Urinary bladder (tissue), 3 donors: ENCODE results near the genes APOL6 and APOL2.

GRCh38 chr22:35539768-35540562, 666 bp upstream of the RASD2 start:
- PRO-cap, result bidirectional peak, plus-strand start at chr22:35540064, minus-strand start at chr22:35539951; bidirectional peak, plus-strand start at chr22:35540494, minus-strand start at chr22:35540354
- RAMPAGE, long total RNA, result no peak

- PRO-cap, result no peak
- RAMPAGE, long total RNA, result no peak
Observed at GRCh38 chr22:35612759-35613504, 4.2 kb downstream of the MB start.

DNA sequence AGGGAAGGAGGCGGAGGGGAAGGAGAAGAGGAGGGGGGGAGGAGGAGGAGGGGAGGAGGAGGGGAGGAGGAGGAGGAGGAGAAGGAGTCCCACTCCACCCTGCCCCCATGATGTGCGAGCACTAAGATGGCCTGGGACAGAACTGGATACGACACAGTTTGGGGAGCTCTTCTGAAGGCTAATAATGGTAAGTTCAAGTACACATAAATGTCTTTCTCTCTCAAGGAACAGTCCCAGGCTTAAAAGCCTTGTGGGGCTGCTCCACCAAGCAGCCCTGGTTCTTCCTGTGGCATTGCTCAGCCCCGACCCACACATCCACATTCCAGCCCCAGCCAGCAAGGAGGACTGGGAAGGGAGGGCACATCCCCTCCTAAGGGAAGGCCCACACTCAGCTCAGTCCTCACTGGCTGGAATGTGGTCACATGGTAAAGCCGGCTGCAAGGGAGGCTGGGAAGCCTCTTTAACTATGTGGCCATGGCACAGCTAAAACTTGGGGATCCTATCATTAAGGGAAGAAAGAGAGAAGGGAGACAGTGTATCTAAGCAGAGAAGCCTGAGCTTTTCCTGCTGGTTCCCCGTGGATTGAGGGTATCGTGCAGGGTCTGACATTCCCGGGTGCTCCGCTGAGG, 13.3 kb upstream of the MB start:
- PRO-cap, result no peak
- RAMPAGE, long total RNA, result no peak

- PRO-cap, result bidirectional peak, plus-strand start at chr22:35648386, minus-strand start at chr22:35648311
- RAMPAGE, long total RNA, result no peak
Observed at GRCh38 chr22:35648026-35648828, at the start of gene APOL6. Gene APOL6 (plus strand): TSS chr22:35648446.

GRCh38 chr22:35660268-35660703, 12.0 kb downstream of the APOL6 start:
- PRO-cap, result no peak
- RAMPAGE, long total RNA, result no peak

GRCh38 chr22:35903848-35904780, 124.5 kb downstream of the RBFOX2 start:
- PRO-cap, result no peak
- RAMPAGE, long total RNA, result no peak

GRCh38 chr22:35973748-35974311, 54.8 kb downstream of the RBFOX2 start:
- PRO-cap, result bidirectional peak, plus-strand start at chr22:35974150, minus-strand start at chr22:35974130
- RAMPAGE, long total RNA, result no peak

DNA sequence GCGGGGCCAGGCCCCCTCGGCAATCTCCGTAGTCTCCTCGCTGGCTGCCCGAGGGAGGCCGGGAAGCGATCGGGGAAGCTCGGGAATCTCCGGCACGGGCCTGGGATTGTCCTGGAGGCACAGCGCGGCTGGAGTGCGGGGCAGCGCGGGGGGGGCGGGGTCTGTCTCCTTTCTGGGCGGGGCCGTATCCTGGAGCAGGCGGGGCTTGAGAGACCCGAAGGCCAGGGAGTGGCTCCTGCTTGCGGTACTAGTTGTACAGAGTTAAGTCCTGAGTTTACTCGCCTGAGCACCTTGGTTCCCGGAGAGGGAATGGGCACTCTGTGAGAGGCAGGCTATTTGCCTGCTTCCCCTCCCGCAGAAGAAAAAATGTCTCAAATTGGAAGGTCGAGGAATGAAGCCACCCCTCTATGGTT, 421 bp upstream of the RBFOX2 start:
- PRO-cap, result bidirectional peak, plus-strand start at position 217 of the sequence, minus-strand start outside the sequence
- RAMPAGE, long total RNA, result no peak

DNA sequence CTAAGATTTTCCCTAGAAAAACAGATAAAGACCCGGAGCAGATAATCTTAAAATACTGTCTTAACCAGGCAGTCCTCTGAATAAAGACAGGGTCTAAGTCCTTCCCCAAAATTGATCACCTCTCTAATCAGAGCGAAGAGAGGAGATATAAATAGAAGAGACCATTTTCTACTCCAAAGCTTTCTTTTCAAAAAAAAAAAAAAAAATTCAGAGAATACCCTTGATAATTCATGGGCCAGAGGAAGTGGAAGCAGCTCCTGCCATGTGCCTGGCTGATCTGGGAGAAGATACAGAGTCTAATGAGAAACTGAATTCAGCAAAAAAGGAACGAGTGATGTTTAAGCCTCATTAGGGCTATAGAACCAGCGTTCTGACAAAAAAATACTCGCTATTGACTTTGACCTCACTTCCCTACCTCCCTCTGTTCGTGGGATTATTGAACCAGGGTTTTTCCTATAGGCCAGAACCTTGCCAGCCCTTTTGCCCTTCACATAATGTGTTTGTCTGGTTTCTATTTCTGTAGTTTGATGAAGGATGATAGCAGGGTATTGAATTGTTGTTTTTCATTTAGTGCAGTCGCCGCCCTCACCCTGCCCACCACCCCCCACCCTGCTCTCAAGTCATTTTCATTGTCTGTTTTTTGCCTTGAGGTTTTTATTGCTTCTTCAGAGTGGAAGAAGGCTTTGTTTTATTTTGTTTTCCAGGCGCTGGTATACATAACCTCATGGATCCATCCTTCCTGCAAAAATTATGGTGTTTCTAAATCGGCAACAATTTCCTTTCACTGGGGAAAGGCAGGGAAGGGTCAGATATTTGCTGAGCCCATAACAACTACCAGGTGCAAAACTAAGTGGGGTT, 7.6 kb upstream of the RBFOX2 start:
- PRO-cap, result no peak
- RAMPAGE, long total RNA, result no peak

DNA sequence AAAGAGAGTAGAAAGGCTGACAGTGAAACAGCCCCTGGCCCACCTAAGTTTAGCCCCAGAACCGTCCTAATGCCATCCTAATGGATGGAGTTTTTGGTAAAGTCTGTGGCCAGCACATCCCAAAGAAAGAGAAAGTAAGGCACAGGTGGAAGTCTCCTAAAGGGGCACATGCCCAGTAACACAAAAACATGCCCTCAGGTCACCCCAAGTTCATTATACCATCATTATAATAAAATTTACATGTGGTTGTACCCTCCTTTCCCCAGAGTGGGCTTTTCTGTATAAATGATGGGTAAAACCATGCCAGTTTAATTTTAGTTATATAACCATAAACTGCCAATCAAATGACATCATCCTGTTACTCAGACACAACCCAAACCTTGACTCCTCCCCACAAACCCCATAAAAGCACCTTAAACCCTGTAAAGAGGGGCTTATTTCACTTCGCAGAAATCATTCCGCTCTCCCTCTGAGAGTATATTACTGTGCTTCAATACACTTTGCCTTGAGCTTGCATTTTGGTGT, 5.4 kb upstream of the APOL3 start:
- PRO-cap, result no peak
- RAMPAGE, long total RNA, result no peak

DNA sequence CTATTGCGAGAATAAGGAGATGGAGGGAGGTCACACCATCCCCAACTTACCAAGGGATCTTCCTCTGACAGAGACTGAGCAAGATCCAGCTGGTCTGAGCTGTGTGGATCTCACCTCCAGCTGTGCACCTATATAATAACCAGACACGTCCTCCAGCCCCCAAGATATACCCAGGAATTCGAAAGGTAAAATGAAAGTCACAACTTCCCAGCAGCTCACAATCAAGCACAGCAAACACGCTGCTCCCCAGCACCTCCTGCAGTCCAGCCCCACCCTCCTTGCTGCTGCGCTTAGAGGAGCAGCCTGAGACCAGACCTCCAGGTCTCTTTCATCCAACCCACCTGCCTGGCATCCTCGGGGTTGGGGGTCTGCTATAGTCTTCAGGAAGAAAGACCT, 3.0 kb upstream of the APOL4 start:
- PRO-cap, result no peak
- RAMPAGE, long total RNA, result no peak

DNA sequence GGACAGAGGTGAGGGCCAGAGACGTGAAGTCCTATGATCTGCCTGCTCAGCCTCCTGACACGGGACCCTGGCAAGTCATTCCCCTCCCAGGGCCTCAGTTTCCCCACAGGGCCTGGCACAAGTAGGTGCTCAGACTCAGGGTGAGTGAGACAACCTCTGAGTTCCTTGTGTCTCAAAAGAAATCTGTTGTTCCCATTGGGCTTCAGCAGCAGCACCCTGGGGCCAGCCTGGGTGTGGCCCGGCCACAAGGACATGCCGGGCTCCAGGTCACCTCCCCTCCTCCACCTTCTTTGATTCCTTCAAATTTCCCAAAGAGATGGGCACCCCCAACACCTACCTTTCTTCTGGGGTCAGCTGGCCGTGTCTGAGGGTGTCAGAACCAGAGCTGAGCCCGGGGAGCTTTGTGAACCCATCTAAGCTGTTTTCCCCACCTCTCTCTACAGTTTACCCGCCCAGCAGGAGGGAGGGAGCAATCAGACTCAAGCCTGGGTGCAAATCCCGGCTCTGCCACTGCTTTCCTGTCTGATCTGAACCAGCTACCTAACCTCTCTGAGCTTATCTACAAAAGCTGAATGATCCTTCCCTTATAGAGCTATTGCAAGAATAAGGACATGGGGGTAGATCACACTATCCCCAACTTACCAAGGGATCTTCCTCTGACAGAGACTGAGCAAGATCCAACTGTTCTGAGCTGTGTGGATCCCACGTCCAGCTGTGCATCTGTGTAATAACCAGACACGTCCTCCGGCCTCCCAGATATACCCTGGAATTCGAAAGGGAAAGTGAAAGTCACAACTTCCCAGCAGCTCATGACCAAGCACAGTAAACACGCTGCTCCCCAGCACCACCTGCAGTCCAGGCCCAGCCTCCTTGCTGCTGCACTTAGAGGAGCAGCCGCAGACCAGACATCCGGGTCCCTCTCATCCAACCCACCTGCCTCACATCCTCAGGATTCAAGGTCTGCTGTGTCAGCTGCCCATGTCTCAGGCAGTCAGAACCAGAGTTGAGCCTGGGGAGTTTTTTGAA, at the start of gene APOL2:
TSS of gene APOL2 (minus strand) at position 729 of the 1,026 bp plus-strand sequence.
- PRO-cap, result bidirectional peak, plus-strand start at position 885 of the sequence, minus-strand start at position 760 of the sequence
- RAMPAGE, long total RNA, result start-site peak on the minus strand centred at position 760 of the sequence, 68 bp wide, 273 and 207 reads in 2 replicates

- PRO-cap, result no peak
- RAMPAGE, long total RNA, result start-site peak on the minus strand at chr22:36281780-36281915, 130 and 170 reads in 2 replicates
Observed at GRCh38 chr22:36281461-36282182, 28.7 kb downstream of the APOL1 start.

- PRO-cap, result no peak
- RAMPAGE, long total RNA, result no peak
Observed at GRCh38 chr22:36291808-36292372, 39.0 kb downstream of the APOL1 start.

DNA sequence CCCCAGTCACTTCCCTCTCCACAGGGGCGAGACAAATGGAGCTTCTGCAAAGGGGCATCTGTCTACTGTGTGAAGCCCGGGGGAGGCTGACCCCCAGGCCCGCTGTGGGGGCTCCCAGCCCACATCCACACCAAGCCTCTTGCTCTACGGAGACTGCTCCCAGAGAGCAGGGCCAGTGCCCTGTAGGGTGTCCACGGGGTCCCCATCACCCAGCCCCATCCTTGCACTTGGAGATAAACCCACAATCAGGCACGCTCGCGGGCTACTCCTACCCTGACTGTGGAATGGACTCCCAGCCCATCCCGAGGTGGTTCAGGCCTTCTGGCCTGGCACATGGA, 39.4 kb downstream of the APOL1 start:
- PRO-cap, result no peak
- RAMPAGE, long total RNA, result no peak

DNA sequence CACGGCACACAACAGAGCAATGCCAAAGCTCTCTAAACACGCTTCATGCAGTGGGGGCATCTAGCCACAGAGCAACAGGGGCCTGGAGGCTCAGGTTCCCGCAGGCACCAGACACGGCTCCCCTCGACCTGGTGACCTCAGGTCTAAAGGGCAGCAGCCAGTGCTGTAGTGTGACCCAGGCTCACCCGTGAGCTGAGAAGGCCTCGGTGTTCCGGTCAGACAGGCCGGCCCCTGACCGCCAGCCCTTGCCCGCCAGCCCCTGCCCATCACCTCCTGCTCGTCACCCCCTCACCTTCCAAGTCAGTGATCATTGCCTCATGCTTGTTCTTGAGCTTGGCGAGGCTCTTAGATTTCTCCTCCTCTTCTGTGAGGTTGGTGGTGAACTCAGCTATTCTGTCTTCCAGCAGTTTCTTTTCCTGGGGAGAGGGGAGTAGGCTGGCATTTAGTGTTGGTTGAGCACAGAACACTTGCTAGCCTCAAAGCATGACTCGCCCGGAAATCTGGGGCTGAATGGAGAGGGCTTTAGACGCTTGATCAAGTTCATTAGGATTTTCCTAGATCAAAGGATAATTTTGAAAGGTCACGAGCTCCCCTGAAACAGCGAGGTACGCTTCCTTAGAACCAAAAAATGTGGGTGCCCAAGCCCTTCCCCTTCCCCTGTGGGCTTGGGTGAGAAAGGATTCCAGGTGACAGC, 45.8 kb downstream of the APOL1 start:
- PRO-cap, result no peak
- RAMPAGE, long total RNA, result no peak

DNA sequence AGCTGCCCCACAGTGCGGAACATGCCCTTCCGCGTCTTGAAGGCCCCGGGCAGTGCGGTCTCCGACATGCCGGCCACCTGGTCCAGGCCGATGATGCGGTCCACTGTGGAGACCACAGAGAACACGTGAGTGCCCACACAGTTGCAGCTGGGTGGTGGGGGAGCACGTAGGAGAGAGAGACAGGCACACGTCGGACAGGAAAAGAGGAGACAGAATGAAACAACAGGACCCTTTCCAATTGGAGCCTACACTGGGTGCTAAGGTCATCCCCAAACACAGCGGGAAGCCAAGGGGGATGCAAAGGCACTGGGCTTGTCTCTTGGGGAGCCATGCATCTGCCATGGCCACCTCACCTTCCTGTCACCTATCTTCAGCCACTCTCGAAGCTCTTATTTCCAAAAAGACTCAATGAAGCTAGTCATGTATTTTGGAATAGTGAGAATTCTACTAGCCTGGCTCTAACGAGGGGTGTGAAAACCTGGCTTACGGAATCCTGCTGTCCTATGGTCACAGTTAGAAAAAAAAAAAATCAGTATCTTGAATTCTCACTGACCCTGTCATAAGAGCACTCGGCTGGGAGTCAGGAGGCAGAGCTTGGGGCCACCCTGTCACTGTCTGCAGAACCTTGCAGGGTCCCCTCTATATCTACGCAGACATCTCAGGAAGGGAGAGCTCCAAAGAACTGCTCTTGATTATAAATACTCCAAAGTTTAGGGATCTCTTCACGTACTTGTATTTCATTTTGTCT, 53.7 kb downstream of the APOL1 start:
- PRO-cap, result no peak
- RAMPAGE, long total RNA, result no peak

DNA sequence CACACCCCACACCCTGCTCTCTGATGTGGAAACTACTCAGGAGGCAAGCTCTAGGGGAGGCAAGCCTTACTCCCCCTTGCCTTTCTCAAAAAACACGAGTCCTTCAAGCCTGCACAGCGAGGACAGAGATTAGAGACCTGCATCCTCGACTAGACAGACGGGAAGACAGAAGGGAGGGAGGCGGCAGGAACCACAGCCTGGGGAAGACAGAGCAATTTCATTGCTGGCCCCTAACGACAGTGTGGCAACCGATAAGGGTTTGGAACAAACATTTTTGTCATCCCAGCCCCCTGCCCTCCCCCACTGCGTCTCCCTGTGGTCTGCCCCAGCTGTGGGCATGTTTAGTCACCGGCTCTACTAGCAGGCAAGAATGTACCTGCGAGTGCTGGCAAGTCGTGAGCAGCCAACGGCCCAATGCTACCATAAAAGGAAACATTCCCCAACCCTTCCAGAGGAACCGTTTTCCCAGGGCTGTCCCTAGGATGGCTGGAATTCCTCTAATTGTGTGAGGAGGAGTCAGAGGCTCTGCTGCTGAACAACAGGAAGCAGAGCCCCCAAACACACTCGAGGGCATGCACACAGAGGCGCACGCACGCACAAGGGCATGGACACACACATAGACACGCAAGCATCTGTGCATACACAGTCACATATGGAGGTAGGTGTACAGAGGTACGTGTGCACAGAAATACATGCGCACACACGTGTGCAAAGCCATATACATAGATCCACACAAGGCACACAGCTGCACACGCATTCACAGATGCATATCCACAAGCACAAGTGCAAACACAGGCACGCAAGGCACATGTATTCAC, 58.4 kb downstream of the MYH9 start:
- PRO-cap, result bidirectional peak, plus-strand start at position 156 of the sequence, minus-strand start at position 159 of the sequence; bidirectional peak, plus-strand start at position 563 of the sequence, minus-strand start at position 359 of the sequence
- RAMPAGE, long total RNA, result no peak

- PRO-cap, result no peak
- RAMPAGE, long total RNA, result no peak
Observed at GRCh38 chr22:36335335-36335827, 52.4 kb downstream of the MYH9 start.

DNA sequence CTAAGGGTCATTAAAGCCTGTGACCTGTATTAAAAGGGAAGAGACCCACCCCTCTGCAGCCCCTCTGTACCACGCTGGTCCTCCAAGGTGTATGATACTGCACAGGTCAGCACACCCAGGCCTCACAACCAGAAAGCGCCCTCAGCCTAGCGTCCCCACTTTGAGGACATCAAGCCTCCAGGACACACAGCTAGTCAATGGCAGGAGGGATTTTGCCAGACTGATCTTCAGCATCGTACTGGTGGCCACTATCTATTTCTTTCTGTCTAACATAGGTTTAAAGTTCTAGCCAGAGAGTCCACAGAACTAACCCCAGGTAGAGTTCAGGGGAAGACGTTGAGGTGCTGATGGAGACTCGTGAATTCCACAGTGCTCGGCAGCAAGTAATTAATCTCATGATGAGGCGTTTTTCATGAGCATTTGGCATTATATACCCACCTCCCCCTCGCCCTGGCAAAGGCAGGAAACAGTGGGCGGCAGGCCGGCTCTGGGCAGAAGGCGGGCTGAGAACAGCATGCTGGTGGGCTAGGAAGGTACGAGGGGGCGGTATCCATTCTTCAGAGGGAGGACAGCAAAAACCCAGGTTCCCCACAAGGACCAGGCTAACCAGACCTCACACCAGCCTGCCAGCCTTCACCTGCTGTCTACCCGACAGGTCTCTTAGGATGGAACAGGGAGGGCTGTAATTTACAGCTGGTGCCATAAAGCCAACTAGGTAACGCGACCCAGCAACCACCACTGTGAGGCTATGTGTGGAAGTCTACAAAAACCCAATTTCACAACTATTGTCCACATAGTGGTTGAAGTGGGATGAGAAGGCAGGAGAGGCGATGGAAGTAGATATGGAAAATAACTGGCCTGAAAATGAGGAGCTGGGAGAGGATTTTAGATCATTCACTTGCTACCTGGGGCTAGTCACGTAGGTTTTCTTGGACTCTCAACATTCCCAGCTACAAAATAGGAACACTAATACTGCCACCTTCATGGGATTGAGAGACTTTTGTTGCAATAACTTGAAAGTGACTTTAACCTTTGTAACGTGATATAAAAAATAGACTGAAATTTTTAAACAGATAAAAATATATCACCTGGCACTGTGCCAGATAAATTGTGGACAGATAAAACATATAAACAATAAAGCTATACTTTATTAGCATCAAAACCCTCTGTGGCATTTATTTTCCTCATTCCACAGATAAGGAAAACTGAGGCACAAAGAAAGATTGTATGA, 18.4 kb downstream of the MYH9 start:
- PRO-cap, result no peak
- RAMPAGE, long total RNA, result no peak